AG09309 (cell line): ENCODE data around the genes HIGD1A and POMGNT2.

GRCh38 chr3:42515189-42515722 lies 12.8 kb downstream of the VIPR1 start:
- RRBS = no CpG with 5 or more reads among the region's 11 CpGs

DNA sequence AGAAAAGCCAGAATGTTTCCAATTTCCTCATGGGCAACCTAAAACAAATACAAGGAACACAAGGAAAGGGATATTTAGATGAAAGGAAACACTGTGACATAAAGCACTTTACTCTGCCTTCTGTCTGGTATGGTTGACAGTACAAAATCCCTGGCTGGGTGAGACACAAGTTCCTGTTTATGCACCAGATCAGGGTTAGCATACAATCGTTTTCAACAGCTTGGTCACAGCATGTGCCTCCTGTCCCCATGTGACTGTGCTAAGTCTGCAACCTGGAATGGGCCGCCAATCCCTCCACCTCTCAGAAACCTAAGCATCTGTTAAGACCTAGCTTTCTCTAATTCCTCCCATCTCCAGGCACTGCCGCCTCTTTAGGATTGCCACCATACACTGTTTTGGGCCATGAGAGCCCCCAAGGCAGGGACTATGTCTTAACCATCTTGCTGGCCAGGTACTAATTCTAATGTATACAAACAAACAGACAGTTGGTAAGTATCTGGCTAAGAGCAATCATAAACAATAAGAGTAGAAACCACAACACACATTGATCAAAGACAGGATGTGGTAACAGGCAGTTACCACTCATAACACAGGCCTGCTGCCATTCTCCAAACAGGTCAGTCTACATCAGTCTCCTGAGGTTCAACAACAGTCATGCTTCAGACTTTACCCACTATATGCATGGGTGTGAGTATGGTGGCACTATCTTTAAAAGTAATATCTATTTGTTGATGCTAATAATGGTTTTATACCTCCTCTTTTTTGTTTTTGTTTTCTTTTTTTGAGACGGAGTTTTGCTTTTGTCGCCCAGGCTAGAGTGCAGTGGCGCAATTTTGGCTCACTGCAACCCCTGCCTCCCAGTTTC lies 25.6 kb downstream of the SEC22C start:
- RRBS = no CpG with 5 or more reads among the region's 6 CpGs

GRCh38 chr3:42630978-42631441 lies 22.5 kb upstream of the ZBTB47 start:
- RRBS = no CpG with 5 or more reads among the region's 4 CpGs

DNA sequence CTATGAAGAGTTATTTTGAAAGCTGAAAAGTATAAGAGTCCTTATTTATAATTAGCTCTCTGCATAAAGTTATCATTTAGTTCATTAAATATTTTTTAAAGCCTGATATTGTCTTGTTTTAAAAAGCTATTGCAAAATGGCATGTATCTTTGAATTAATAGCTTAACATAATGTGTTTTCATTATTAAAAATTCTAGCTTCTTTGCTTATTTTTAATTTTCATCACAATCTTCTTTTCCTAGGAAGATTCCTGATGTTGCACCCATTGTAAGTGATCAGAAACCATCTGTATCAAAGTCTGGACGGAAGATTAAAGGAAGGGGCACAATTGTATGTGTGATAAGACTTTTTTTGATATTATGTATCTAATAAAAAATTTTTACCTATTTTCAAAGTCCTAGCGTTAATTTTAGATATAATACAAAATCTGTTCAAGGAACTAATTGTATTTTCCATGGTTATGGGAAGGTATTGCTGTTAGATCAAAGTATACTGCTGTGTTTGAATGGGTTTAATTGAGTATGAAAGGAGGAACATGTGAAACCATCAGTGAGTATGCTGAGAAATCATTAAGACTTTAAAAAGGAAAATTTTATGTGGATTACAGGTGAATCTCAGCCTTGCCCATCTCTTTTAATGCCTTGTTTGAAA lies 19.0 kb upstream of the ZBTB47 start:
- RRBS = no CpG with 5 or more reads among the region's 2 CpGs

GRCh38 chr3:42746366-42746899 lies 26.6 kb downstream of the CCDC13 start:
- RRBS = no CpG with 5 or more reads among the region's 7 CpGs

- RRBS = 1% methylated on average over 13 of the region's 61 CpGs
Measured at GRCh38 chr3:42804106-42804816, at the start of gene HIGD1A. Gene HIGD1A, minus strand, starts transcription at chr3:42804490.

GRCh38 chr3:42829392-42830164 lies 20.3 kb downstream of the ACKR2 start:
- RRBS = no CpG with 5 or more reads among the region's 6 CpGs

GRCh38 chr3:42875122-42875684 lies 476 bp downstream of the CYP8B1 start:
- RRBS = no CpG with 5 or more reads among the region's 11 CpGs

GRCh38 chr3:42991705-42992449 lies 12.8 kb downstream of the GASK1A start:
- RRBS = no CpG with 5 or more reads among the region's 8 CpGs

DNA sequence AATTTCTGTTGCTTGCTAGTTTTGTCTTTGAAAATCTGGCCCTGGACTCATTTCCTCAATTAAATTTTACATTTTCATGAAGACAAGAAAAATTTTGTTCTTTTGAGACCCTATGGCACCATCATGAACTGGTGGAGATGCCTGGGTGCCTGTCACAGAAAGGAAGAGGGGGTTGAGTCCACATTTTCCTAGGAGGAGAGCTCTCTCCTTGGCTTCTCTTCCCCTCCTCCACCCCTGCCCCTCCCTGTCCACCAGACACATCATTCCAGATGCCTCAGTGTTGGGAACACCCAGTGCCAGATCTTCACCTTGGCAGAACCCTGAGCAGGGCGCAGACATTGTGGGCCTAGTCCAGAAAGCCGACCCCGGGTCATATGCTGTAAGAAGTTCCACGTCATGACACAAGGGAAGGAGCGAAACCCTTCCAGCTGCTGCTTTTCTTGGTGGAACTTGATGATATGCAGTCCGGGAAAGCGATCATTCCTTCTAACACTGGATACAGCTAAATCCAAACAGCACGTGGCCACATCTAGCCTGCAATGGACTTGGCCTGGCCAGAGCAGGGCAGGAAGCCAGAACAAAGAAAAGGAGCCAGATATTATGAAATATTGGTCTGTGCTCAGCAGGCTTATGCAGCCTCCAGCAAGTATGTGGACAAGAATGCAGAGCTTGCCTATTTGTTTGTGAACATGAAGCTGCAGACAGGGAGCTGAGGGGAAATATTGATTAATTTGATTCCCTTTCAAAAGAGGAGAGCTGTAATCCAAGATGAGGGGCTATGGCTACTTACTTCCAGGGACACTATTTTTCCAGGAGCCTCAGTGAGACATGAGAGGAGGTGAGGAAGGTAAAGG lies 22.0 kb downstream of the GASK1A start:
- RRBS = 6% methylated on average over 3 of the region's 8 CpGs

GRCh38 chr3:43024116-43025106 lies 45.3 kb downstream of the GASK1A start:
- RRBS = no CpG with 5 or more reads among the region's 11 CpGs

DNA sequence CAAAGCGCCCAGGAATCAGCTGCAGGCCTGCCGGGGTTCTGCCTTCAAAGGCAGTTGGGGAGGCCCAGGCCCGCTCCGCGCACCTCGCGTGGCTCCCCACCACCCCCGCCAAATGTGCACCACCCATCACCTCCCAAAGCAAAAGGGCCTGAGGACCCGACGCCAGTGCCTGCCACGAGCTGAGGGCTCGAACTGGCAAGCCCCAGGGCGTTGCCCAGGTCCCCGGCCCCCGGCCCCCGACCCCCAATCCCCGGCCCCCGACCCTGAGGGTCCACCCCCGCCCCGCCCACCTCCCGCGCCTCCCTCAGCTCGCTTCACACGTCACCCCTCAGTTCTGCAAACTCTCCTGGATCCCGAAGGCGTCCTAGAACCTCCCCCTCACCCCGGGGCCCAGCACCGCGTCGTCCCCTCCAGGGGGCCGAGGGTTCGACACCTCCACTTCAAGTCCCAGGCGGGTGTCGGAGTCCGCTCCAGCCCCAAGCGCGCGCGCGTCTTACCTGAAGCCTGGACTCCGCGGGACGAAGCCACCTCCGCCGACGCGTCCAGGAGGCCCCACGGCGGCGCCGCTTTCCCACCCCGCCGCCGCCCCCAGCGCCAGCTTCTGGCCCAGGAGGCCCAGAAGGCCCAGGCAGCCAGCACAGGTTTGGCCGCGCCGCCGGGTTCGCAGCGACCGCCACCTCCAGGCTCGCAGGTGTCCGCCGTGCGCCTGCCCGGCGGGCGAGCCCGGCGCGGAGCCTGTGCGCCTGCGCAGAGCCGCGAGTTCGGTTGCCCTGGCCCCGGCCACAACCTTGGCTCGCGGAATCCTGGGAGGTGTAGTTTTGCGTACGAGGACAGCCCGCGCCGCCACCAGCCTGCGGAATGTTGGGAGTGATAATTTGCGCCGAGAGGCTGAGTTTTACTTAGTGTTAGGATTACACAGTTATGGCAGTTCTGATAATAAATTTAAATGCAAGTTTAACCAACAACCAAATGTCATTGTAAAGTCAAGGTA lies at the start of gene POMGNT2:
TSS of gene POMGNT2 (minus strand) at position 741 of the 991 bp plus-strand sequence.
- RRBS = 4% methylated on average over 20 of the region's 88 CpGs

DNA sequence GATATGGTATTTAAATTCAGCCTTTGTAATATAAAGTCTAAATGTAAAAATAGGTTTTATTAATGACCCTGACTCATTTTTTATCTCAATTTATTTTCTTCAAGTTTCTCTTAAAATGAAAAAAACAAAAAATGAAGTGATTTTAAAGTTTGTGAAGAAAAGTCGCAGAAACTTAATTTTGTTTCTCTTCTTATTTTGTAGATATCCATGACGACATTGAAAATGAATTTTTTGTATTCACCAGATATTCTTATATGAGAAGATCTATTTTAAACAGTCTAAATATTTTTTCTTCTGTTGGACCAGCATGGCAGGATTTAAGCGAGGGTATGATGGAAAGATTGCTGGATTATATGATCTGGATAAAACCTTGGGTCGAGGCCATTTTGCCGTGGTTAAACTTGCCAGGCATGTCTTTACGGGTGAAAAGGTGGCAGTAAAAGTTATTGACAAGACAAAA lies 16.6 kb downstream of the SNRK start:
- RRBS = no CpG with 5 or more reads among the region's 6 CpGs

GRCh38 chr3:43389054-43389687 lies 102.8 kb downstream of the SNRK start:
- RRBS = no CpG with 5 or more reads among the region's 1 CpG

DNA sequence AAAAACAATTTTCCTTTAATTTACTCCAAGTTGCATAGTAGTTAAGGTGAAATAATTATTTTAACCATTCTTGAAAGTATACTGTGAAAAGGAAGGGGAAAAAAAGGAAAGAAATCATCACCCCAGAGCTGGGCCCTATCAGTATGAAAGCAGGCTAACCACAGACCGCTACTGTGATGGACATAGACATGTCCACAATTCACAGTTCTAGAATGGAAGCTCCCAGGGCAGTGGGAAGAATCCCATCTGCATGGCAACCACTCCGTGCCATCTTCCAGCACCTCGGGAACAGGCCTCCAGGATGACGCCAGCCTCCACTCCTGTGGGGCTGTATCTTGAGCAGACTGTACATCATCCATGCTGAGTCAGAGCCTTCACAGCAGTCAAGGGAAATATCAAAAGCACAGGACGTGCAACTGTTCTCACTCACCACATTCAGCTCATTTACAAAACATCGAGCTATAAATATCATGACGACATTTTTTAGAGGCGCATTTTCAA lies 119.6 kb downstream of the SNRK start:
- RRBS = no CpG with 5 or more reads among the region's 8 CpGs

- RRBS = no CpG with 5 or more reads among the region's 8 CpGs
Measured at GRCh38 chr3:43706073-43706659, 15.4 kb downstream of the ABHD5 start.

GRCh38 chr3:43719802-43720520 lies 29.2 kb downstream of the ABHD5 start:
- RRBS = no CpG with 5 or more reads among the region's 5 CpGs

GRCh38 chr3:43773213-43773665 lies 82.5 kb downstream of the ABHD5 start:
- RRBS = no CpG with 5 or more reads among the region's 5 CpGs

DNA sequence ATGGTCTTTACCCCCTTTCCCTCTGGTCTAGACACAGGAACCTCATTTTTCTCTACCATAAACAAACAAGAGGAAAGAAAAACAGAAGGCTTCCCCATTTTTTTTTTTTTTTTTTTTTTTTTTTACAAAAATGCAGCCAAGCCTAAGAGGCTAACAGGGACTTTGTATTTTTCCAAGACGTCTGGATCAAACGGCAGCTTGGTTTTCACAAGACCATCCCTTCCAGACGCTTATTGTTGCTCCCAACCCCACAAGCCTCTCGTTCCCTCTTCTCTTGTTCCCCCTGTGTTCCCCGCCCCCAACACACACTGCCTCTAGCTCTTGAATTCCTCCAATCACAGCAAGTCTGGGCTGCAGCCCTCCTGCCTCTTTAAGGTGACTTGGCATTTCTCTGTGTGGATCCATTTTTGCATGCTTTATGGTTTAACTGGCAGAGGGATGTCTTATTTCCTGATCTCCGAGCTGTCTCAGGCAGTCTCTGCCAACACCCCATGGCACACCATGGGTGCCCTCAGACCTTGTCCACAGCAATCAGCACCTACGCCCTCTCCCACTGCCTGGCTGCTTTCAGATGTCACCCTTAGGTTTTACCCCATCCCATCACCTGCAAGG lies 182.1 kb downstream of the ABHD5 start:
- RRBS = no CpG with 5 or more reads among the region's 7 CpGs

DNA sequence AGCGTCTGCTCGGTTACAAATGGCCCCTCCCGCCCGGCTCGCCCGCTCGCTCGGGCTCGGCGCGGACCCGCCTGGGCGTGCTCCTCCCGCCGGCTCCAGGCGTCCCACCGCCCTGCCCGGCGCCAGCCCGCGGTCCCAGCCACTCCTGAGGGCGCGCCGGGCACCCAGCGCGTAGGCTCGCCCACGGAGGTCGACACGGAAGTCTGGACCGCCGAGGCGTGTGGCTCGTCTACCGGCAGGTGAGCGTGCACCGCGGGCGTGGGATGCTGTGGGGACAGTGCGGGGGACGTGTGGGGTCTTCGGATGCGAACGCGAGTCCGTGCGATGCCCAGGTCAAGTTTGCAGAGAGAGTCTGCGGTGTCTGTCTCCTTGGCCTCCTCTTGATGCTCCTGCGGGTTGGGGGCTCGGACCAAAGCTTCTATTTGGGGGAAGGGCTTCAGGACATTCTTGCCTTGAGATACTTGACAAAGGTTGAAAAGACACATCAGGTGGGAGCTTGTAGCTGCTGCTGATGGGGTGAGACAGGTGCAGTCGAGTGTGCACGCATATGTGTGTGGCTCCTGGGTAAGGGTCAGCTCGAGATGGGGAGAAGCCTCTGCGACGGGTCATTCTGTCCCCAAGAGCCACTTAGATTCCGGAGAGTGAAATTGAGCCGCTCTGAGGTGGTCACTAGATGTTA lies 242.3 kb upstream of the TOPAZ1 start:
- RRBS = 3% methylated on average over 32 of the region's 57 CpGs